ENCODE measurements around a stretch of chr15.

- PRO-cap: no peak
Observed at GRCh38 chr15:60844375-60844821, 365.5 kb upstream of the ICE2 start.

GRCh38 chr15:60981523-60982129, 247.5 kb downstream of the RORA start:
- PRO-cap: no peak

DNA sequence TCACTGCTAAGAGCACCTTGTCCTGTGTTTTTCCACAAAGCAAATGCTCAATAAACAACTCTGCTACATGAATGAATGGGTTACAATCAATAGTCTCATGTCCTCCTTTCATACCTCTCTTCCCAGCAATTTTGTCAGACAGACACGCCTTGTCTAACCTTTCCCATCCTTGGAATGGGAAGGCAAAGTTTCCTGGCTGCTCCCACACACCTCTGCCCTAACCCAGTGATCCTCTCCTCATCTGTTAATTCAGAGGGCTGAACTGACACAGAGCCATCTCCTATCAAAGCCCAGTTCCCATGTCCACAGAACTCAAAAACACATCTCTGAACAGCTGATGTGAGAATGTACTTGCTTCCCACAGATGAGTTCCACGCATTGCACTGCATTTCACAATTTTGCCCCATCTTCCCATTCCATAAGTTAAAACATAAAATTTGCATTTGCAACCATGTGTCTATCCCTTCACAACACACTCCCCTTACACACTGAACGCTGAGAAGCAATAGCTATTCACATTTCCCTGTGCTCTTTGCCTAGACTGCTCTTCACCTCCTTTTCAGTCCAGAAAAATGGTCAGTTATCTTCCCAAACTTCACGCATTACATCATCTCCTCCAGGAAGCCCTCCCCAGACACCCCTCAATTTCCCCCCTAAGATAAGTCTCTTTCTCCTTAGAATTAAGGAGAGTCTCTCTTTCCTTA, 45.2 kb downstream of the RORA start:
- PRO-cap: no peak

DNA sequence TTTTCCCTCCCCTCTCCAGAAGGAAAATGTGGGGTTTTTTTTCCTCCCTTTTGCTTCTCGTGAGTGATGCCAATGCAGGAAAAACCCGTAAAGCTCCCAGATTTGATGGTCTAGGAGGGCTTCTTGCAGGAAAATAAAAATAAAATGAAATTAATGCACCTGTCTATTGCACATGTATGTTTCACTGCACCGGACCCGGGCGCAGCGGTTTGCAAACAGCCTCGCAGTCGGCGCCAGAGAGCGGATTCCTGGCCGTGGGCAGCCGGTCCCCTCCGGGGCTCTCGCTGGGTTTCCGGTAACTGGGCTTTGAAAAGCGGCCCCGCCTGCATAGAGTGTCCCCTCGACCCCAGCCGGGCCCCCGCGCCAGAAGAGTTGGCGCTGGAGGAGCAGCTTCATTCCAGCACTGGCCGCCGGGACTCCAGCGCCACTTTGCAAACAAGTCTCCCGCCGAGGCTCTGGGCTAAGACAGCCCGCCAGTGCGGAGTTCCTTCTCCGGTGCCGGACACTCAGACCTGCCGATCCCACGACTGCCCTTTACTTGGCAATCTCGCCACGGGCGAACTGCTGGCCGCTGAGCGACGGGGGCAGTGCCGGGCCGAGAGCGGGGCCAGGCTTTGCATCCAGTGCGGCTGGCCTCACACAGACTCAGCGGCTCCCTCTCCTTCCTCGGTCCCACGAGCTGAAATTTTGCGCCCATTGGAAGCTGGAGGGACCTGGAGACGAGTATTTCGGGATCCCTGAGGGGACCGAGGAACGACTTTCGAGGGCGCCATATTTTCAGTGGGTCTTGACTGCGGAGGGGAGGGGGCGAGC, 613 bp downstream of the TLN2 start:
- PRO-cap: no peak

GRCh38 chr15:62647009-62647635, 256.8 kb downstream of the TLN2 start:
- PRO-cap: no peak

DNA sequence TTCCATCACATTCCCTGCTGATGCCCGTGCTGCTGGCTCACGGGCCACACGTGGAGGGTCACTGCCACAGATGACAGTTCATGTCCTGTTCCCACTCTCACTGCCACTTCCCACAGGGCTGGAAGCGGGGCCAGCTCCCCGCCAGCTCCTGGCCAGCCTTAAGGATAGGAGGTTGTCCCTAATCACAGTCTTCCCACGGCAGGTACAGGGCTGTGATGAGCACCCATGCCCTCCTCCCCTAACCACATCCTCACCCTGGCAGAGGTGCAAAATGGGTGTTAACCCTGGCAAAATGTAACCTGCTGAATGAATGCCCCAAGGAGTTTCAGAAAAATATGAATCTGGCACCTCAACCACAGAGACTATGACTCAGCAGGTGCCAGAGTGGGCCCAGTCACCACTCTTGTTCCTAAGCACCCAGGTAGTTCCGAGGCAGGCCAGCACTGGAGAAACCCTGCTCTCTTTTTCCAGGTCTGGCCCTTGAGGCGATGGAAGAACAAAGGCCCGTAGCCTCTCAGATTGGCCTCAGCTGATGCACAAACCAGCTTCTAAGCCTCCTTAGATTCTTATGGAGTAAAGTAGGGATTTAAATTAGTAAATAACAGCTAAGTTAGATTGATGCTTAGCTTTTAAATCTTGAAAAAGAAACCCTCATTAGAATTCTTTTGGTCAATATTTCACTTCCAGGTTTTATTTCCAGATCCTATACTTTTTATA, 185.0 kb upstream of the TPM1 start:
- PRO-cap: no peak

DNA sequence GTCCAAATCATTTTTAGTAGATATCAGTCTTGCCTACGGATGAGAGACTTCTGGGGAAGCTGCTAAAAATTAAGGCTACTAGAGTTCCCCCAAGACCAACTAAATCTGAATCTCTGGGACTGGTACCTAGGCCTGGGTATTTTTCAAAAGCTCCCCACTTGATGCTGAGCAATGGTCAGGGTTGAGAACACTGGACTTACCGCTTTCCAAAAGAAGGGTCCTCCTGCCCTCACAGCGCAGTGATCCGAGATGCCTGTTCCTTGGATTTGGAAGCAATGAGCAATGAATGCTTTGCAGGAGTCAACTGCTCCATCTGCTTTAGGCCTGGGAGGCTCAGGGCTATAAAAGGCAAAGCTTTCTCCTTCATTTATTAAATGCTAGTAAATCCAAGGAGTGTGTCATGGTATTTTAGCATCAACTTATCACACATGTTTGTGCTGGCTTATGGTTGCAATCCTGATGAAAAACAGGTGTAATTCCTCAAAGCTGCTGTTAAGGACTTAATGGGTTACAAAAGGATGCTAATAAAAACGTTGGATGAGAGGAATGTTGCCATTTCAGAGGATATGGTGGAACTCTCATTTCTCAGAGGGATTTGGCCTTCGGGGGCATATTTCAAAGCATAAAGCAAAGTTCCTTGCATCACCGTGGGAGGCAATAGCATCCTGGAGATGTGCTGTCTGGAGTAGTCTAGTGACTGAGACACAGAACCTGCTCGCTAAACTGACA, 158.6 kb upstream of the TPM1 start:
- PRO-cap: no peak

GRCh38 chr15:62961044-62961640, 81.4 kb upstream of the TPM1 start:
- PRO-cap: no peak

GRCh38 chr15:63043542-63044505, 1.3 kb downstream of the TPM1 start:
- PRO-cap: no peak

GRCh38 chr15:63044506-63045242, 2.1 kb downstream of the TPM1 start:
- PRO-cap: unidirectional peak, minus-strand start at chr15:63044769

DNA sequence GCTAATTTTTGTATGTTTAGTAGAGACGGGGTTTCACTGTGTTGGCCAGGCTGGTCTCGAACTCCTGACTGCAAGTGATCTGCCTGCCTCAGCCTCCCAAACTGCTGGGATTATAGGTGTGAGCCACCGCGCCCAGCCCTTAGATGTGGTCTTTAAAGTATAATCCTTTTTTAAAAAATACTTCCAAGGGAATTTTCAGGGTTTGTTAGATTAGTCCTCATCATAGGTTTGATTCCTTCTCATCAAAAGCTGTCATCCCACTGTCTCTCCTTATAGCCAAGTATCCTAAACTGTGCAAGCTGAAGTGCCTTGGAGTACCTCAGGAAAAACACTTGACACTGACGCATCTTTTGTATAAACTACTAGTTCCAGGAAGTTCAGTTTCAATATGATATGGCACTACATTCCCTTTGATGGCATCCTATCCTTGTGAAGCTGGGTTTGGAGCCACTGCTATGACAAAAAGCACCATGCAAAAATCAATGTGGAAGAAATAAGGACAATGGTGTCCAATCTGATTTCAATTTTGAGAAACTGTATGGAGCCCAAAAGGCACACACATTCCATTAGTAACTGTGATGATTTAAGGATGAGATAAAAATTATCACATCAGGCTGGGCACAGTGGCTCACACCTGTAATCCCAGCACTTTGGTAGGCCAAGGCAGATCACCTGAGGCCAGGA, 5.7 kb downstream of the RPS27L start:
- PRO-cap: no peak

- PRO-cap: no peak
Observed at GRCh38 chr15:63245461-63245823, 32.0 kb upstream of the APH1B start.

GRCh38 chr15:63380206-63380520, 1.5 kb downstream of the CA12 start:
- PRO-cap: no peak

GRCh38 chr15:63677676-63678830, 80.9 kb downstream of the FBXL22 start:
- PRO-cap: no peak

DNA sequence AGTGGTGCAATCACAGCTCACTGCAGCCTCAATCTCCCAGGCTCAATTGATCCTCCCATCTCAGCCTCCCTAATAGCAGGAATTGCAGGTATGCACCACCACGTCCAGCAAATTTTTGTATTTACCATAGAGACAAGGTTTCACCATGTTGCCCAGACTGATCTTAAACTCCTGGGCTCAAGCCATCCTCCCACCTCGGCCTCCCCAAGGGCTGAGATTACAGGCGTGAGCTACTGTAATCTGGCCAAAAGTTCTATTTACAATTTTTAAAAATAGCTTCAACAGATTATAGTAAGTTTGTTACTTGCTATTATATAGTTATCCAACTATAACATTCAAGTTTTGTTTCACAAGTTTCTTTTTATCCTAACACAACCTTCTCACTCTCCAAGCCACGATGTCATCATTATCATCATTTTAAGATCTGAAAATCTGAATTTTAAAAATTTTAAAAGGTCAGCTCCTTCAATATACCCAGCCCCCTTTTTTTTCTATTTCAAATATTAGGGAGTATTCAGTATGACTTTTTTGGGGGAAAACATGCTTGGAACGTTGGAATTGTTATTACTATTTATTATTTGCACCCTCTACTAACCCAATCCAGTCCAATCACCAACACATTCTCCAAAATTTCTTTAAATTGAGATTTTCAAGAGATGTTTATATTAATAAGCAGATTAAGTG, 2.4 kb downstream of the HERC1 start:
- PRO-cap: no peak

DNA sequence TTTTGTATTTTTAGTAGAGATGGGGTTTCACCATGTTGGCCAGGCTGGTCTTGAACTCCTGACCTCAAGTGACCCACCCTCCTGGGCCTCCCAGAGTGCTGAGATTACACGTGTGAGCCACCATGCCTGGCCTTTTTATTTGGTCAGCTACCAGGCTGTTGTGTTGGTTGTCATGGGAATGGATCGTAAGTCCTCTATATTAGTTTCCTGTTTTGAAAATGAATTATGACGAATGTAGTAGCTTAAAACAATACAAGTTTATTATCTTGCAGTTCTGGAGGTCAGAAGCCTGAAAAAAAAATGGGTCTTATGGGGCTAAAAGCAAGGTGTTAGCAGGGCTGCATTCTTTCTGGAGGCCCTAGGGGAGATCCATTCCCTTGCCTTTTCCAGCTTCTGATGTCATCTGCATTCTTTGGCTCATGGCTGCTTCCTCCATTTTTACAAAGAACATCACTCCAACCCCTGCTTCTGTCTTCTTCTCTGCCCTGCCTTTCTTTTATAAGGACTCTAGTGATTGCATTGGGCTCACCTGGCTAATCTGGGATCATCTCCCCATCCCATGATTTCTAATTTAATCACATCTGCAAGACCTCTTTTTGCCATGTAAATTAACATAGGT, 25.2 kb upstream of the HERC1 start:
- PRO-cap: no peak

GRCh38 chr15:63978667-63979275, 67.5 kb downstream of the DAPK2 start:
- PRO-cap: no peak

- PRO-cap: no peak
Observed at GRCh38 chr15:64039799-64040311, 6.4 kb downstream of the DAPK2 start.

DNA sequence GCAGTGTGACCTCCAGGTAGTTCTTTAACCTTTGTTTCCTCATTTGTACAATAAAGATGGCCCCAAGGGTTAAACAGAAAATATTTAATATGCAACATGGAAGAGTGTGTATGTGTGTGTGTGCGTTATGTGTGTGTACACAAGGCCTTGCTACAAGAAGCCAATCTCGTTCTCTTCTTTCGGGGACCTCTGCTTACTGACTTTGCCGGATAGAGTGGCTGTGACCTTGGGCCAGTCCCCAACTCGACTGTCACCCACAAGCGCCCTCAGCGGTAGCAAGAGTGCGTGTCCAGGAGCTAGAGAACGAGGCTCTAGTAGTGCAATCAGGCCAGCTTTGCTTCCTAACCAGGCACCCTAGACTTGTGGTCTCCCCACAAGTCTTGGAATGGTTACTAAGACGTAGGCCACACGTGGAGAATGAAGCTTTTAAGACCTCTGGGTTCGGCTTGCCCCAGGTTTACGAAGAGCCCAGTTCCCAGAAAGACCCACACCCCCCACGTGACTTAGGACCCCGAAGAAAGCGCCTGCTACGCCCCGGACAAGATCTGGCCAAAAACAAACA, 595 bp downstream of the CIAO2A start:
- PRO-cap: no peak

- PRO-cap: no peak
Observed at GRCh38 chr15:64106231-64106587, 10.4 kb downstream of the SNX1 start.

Measured in mesenteric fat pad (tissue), 1 donor.